Ascending aorta (tissue), 1 donor: ENCODE measurements around a stretch of chr18.

GRCh38 chr18:9333890-9334320 lies 668 bp upstream of the TWSG1 start:
- PRO-cap = no peak

DNA sequence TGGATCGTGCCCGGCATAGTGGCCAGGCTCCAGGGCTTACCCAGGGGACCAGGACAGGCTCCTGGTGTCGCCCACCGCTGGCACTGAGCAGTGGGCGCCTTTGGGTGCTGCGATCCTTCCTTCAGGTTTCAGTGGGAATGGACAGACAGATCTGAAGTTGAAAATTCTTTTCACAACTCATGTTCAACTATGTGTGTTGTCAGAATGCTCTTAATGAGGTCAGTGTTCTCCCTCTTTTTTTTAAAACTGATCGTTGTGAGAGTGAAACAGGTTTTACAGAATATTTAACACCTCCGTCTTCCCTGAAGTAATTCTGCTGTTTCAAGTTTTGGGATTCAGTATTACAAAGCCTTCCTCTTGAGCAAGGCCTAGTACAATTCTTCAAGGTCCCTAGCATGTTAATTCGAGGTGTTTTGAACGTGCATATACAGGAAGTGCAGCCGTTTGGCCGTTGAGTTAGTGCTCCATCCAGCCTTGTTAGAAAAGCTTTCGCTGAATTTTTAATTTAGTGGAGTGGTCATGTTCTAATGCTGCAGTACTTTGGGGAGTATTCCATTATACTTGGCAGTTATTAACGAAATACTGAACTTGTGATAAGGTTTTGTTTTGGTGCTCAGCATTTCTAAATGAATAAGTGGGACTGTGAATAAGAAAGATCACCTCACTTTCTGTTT lies 893 bp downstream of the RALBP1 start:
- PRO-cap = no peak

DNA sequence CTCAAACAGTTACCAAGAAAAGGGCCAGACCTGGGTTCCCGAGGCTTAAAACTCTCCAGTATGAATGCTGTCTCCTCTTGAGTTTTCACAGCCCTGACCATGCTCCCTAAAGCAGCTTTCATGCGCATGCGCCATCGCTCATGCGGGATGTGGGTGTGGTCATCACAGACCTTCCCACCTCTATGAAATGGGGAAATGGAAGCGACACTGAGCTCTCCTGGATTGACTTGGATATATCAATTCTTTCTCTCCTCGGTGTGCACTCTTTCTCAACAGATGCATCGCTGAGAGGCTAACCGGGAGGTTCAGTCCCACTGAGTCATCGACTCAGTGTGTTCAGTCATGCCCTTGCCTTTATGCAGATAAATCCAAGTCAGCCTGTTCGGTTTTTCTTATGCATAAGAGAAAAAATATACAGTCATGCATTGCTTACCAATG lies 19.8 kb upstream of the RAB31 start:
- PRO-cap = no peak

DNA sequence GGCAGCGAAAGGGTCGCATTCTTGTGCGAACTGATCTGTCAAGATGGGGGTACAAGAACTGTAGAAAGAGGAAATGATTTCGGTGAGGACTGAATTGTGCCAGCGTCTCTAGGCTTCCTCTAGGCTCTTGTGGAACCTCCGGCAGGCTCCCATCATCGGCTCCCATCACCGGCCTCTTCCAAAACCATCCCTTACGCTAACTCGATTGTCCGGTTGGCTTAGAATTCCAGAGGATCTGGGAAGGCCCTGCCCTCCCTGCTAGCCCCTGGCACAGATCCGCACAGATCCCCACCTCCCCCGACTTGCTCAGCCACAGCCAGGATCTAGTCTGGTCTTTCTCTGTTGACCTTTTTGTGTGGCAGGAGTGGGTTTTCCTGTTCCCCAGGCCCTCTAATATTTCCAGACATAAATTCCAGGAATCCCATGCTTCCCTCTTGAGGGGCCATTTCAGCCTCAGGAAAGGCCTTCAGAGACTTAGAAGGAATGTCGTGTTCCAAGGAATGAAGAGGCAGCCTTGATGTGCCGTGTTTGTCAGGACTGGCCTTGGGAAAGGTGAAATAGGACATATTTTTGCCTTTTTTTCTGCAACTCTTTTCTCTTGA lies 1.4 kb downstream of the RAB31 start:
- PRO-cap = no peak

DNA sequence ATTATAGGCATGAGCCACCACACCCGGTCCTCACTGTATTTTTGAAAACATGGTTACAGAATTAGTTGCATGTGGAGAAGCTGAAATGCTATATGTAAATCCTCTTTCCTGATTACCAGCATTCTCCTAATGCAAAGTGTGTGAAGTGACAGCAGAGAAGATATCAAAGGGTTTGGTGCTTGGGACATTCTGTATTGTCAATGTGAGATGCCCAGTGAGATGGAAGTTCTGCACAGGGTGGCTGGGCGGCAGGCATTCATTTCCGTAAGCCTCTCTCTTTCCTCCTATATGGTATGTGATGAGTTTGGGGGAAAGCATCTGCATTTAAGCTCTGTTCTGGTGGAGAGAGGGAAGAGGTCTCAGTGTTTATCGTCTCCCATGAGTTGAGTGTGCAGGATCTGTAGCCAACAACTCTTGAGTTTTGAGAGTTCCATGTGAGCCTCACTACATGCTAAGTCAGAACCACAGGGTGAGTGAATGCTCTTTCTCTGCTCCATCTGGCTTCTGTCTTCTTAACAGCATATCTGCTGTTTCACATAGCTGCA lies 22.5 kb downstream of the RAB31 start:
- PRO-cap = no peak

- PRO-cap = no peak
Observed at GRCh38 chr18:9845991-9846635, 39.7 kb upstream of the TXNDC2 start.

- PRO-cap = no peak
Observed at GRCh38 chr18:9846636-9846895, 39.2 kb upstream of the TXNDC2 start.

GRCh38 chr18:9913215-9913613 lies 602 bp upstream of the VAPA start:
- PRO-cap = bidirectional peak, plus-strand start at chr18:9913710, minus-strand start at chr18:9913568

DNA sequence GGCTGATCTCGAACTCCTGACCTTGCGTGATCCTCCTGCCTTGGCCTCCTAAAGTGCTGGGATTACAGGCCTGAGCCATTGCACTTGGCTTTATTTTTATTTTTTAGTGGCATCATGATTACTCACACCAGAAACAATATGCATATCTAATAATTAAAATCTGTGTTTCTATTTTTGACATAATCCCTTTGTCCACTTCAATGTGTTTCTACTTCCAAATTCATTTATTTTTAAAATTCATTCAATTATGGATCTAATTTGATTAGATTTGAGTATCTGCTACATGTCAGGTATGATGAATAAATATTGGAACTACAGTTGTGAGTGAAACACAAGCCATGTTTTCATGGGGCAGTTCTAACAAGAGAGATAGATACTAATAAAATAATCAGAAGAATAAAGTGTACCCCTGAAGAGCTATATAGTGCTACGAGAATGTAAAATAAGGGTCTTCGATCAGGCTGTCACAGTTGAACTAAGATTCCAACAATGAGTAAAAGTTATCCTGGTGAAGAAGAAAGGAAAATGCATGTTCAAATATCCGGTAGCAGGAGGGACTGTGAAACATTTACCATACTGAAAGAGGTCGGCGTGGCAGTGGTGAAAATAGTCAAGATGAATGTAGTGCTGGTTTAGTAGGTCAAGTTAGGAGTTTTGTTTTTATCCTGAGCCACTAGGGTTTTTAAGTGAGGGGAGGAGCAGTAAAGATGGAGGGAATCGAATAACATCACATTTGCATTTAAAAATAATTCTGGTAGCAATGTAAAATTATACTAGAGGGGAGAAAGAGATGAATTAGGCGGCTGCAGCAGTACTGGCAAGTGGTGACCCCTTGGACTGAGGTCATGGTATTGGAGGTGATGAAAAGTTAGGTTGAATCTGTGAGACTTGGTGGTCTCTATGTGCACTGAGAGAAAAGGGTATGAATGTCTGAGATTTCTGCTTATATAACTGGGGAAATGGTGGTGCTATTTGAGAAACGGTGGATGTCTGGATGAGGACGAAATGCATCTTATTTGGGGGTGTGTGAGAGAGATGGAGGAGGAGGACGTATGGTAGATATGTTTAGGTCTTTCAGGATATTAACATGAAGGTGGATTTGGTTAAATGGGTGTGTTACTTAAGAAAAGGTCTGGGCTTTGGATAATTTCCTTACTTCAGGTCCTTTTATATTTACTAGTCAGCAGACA lies 5.7 kb downstream of the VAPA start:
- PRO-cap = no peak

GRCh38 chr18:9928399-9929115 lies 14.7 kb downstream of the VAPA start:
- PRO-cap = no peak

DNA sequence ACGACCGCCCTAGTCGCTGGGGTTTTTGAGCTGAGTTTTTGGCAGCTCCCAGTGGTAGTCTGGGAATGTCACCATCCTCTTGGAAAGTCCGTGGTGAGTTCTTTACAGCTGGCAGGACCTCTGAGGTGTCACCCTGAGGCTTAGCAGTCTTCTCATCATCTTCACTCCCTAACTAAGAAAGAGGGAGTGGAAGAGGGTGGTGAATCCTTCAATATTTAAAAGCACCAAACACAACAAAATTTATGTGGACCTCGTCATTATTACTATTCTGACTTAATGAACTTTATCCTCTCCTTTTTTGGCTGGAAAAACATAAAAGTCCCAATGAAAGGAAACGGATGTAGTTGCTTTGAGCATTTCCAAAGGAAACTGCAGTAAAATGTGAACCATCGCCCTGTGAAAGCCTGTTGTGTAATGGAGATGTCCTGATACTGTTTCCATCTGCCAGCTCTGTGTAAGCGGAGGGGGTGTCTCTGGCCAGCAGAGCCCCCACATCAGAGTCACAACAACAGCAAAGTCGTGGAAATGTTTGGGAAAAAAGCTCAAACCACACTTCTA lies 78.7 kb downstream of the VAPA start:
- PRO-cap = no peak

DNA sequence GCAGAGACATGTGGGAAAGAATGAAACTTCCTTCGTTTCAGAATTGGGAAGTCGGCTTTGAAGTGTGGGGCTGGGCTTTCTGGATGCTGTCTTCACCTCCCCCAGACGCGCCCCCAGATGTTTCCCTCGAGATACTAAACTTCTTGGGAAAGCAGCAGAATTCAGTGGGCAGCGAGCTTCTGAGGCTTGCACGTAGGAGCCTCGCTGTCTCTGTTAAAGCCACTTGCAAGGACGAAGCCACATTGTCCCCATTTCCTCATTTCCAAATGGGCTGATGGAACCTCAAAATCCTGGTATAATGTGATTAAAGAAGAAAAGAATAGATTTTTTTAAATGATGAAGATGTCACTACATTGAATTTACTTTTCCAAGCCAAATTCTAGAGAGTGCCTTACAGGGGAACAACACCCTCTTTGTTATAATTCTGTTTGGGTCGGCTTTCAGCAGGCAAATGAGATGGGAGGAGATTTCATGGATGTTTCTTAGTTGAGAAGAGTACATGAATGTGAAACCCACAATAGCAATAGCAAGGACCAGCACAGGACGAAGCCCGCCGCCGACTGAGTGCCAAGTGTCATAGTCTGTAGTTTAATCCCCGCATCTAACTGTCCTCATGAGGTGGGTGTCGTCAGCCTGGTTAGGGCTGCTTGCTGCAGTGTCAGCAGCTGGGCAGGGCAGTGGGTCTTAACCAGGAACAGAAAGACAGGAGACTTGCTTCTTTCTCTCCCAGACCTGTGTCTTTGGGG lies 146.4 kb downstream of the VAPA start:
- PRO-cap = no peak

DNA sequence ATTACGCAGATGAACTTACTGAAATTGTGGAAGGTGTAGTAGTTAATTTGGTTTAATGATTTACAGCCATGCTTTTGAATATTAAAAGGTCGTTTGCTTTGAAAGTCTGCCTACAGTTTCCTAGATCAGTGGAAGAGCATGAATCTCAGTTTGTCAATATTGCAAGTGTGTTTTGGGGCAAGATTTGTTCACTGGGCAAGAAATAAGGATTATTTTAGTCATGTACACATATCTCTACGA lies 164.4 kb downstream of the VAPA start:
- PRO-cap = no peak

DNA sequence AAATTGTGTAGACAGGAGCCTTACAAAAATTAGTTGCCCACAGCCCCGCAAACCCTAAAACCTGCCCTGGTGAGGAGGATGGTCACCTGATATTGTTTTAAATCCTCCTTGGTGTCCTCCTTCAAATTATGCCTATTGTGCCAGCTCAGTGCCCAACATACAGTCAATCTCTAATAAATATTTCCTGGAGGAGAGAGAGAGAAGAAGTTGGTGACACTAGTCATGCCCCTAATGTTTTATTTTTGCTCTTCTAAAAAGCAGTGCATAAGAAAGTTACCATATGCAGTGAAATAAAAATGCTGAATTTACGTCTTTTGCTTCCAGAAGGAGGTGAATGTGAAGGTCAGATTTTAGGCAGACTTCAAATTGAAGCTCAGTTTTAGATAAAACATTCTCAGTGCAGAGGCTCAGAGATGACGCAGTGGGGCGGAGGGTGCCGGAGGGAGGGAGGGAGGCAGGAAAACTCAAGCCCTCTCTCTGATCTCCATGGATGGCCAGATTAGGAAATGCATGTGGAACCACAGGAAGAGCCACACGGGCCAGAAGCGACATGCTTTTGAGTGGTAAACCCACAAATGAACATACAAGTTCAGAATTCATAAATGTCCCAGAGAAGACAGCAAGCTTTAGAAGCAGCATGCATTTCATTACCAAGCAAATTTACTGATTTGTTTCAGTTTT lies 30.0 kb upstream of the APCDD1 start:
- PRO-cap = no peak

DNA sequence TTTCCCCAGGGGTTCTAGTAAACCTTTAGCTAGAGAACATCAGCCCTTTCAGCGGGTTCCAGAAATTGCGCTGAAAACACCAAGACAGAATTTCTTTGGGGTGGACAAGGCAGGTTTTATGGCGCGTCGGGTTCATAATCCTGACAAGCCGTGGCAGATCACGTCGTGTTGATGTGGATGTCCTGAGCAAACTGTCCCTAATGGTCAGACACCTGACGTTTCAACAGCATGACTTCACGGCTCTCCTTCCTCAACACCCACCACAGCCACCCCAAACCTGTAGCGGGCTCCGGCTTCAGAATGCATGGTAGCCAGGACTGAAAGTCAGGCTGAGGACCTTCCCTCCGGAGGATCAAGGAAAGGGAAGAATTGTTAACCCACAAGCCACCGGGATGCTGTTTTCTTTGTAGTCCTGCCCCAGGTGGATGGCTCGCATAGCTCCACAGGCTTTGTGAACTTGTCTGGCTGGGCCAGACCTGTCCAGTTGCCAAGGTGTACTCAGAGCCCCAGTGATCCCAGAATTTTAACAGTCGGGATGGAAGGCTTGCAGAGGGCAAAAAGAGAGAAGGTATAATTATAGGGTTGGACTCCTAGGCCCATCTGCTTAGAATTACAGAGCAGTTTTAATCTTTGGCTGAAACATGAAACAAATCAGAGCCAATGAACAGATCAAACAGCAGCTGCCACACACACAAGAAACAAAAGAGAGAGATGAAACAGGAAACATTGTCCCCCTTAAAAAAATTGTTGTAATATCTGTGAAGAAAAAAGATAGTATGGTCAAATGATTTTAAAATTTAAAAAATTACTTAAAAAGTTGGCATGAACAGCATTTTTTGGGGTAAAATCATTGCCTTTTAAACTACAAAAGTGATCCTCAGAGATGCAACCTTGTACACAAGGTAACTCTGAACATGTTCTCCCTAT lies 1.6 kb downstream of the APCDD1 start:
- PRO-cap = no peak

DNA sequence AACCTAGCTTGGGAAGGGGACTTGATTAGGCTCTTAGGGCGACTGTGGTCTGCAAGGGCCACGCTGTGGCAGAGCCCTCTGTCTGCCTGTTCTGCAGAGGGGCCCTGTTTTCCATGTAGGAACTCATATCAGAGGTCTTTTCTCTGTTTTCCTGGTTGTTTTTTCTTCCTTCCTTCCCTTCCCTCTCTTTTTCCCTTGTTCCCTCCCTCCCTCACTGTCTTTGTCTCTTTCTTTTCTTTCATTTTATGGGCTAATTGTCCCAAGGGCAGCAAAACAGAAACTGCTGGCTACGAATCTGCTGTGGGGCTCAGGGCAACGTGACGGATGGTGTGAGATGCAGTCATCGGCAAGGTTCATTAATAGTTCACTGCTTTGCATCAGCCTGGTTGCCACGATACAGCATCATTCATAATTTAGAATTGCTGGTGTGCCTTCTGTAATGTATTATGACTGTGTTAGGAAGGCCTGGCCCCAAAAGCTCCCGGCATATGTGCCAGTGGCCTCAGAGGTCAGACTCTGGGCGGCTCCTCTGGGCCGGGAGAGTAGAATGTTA lies 134.6 kb downstream of the NAPG start:
- PRO-cap = no peak

DNA sequence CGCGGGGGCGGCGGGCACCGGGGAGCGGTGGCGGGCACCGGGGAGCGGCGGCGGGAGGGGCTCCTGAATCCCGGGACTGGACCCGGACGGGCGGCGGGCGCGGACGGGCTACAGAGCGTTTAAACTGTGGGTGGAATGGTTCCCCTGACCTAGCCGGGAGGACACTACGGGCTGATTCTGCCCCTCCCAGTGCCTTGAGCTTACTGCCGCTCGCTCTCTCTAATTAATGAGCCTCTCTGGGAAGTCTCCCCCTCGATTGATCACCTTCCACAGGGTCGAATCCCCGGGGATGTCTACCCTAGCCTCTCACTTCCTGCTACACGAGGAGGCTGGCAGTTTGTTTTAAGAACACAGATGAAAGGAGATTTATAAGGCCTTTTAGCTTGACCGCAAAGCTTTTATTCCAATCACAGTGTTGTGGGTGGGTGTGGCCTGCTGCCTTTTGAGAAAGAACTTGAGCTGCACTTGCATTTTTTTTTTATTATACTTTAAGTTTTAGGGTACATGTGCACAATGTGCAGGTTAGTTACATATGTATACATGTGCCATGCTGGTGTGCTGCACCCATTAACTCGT lies 1.0 kb downstream of the GNAL start:
- PRO-cap = no peak

GRCh38 chr18:11896786-11897401 lies 11.2 kb downstream of the MPPE1 start:
- PRO-cap = no peak

GRCh38 chr18:12005407-12006283 lies 24.3 kb downstream of the IMPA2 start:
- PRO-cap = no peak

GRCh38 chr18:12014734-12015629 lies 33.7 kb downstream of the IMPA2 start:
- PRO-cap = no peak